ENCODE measurements around the genes TDRD12 and RHPN2.

DNA sequence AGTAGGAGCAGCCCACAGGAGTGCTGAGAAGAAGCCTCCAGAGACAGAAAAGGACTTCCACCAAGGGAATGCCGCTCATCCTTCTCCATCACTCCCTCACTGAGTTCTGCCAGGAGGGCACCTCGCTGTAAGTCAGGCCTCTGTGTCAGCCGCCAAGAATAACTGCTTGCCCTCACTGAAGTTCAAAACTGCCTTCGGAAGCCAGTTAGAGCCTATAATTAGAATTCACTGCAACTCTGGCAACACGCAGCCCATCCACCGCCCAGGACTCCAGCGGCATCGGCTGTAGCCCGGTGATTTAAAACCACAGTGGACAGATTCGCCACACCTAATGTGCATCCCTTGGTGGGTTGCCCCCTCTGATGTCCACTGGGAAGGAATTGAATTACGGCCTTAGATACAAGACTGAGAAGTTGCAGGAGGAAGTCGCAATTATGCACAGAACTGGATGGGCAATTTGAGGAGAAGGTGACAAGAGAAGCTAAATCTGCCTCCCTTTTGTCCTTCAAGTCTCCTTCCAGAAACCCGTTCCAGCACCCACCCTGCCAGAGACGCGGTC, 281.7 kb upstream of the ZNF507 start:
- PRO-cap, result no peak

DNA sequence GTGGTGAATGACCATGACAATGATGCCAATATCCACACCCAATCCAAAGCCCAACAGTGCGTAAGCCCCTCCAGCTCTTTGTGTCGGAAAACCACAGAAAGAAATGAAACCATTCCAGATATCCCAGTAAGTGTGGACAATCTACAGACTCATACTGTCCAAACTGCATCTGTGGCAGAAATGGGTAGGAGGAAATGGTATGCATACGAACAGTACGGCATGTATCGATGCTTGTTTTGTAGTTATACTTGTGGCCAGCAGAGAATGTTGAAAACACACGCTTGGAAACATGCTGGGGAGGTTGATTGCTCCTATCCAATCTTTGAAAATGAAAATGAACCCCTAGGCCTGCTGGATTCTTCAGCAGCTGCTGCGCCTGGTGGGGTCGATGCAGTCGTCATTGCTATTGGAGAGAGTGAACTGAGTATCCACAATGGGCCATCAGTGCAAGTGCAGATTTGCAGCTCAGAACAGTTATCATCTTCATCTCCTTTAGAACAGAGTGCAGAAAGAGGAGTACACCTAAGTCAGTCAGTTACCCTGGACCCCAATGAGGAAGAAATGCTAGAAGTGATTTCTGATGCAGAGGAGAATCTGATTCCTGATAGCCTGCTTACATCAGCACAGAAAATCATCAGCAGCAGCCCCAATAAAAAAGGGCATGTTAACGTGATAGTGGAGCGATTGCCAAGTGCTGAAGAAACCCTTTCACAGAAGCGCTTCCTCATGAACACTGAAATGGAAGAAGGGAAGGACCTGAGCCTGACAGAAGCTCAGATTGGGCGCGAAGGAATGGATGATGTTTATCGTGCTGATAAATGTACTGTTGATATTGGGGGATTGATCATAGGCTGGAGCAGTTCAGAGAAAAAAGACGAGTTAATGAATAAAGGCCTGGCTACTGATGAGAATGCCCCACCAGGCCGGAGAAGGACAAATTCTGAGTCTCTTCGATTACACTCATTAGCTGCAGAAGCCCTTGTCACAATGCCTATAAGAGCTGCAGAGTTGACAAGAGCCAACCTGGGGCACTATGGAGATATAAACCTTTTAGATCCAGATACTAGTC, 8.3 kb downstream of the ZNF507 start:
- PRO-cap, result no peak

DNA sequence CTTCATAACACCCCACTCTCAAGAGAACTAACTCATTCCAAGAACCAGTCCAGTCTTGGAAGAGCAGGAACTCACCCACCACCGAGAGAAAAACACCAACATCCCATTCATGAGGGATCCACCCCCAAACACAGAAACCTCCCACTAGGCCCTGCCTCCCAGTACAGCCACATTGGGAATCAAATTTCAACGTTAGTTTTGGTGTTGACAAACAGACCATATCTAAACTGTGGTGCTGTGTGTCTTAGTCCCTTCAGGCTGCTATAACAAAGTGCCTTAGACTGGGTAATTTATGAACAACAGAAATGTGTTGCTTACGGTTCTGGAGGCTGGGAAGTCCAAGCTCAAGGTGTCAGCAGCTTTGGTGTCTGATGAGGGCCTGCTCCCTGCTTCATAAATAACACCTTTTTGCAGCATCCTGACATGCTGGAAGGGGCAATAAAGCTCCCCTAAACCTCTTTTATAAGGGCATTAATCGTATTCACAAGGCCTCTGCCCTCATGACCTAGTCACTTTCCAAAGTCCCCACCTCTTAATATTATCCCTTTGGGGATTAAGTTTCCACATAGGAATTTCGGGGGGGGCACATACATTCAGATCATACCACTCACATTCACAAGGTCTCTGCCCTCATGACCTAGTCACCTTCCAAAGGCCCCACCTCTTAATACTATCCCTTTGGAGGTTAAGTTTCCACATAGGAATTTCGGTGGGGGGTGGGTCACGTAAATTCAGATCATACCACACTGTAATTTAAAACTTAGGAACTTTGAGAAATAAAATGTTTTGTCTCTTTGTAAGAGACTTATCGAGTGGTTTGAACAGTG, 27.4 kb downstream of the ZNF507 start:
- PRO-cap, result no peak

DNA sequence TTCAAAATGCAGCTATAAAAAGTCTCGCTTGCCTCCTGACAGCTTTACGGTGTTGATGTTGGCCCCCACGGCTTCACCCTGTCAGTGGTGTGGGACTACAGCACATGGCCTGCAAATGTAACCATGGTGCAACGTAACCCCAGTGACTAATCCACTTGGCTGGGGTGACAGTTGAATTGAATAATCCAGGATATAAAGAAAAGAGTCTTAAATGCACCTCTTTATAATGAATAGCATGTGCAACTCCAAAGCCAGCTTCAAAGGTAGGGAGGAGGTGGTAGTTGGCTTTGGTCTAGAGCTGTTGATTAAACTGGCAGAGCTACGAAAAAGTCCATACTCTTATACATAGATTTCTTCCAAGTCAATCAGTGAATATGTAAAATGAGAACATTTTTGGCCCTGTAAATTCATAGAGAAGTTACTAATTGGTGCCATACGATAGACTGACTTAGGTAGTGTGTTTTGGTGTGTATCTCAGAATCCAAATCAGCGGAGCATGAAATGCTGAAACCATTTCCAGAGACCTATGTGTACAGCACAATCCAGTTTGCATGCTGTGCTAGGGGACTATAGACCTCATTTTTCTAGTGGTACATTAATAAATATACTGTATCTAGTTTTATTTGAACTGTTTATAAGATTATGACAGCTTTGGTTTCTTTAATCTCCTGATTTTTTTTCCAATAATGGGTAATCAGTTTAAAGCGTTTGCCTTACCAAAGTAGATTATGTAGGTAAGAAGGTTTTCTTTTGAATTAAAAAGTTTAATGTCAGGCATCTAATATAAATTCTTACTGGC, 17.2 kb upstream of the DPY19L3 start:
- PRO-cap, result no peak

- PRO-cap, result no peak
Measured at GRCh38 chr19:32719146-32719964, at the start of gene TDRD12. TSS of gene TDRD12 (plus strand) at chr19:32719767.

DNA sequence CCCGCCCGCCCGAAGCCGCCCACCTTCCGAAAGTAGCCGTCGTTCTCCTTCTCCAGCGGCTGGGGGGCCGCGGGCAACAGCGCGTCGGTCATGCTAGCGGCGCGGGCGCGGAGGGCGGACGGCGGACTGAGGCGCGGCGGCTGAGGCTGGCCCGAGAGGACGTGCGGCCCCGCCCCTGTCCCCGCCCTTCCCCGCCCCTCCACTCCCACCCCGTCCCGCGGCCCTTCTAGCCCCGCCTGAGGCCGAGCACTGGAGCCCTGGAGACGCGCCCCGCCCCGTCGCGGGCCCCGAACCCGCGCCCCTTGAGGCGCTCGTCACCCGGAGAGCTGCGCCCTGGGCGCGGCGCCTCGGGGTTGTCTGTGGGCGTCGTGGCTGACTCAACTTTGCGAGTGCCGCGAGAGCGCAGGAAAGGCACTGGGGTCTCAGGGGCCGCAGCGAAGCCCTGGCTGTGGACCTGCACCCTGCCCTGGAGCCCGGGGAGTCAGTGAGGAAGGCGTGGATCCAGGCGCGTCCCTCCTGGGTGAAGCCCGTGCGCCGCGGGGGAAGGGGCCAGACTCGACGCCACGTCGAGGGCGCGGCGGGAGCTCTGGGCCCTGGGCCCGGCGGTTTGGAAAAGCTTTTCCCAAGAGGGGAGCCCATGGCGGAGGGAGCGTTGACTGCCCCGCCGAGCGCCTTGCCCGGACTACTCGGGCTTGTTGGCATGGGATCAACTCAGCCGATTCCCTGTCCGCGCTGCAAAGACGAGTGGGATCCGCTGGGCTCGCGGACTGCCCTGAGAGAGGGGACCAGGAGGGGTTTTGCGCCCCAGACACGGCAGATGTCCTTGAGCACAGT, at the start of gene RHPN2:
RHPN2 (minus strand) TSS at position 128 of the 834 bp plus-strand sequence.
- PRO-cap, result unidirectional peak, minus-strand start at position 128 of the sequence

- PRO-cap, result no peak
Measured at GRCh38 chr19:33077844-33078635, 2.9 kb upstream of the GPATCH1 start.

DNA sequence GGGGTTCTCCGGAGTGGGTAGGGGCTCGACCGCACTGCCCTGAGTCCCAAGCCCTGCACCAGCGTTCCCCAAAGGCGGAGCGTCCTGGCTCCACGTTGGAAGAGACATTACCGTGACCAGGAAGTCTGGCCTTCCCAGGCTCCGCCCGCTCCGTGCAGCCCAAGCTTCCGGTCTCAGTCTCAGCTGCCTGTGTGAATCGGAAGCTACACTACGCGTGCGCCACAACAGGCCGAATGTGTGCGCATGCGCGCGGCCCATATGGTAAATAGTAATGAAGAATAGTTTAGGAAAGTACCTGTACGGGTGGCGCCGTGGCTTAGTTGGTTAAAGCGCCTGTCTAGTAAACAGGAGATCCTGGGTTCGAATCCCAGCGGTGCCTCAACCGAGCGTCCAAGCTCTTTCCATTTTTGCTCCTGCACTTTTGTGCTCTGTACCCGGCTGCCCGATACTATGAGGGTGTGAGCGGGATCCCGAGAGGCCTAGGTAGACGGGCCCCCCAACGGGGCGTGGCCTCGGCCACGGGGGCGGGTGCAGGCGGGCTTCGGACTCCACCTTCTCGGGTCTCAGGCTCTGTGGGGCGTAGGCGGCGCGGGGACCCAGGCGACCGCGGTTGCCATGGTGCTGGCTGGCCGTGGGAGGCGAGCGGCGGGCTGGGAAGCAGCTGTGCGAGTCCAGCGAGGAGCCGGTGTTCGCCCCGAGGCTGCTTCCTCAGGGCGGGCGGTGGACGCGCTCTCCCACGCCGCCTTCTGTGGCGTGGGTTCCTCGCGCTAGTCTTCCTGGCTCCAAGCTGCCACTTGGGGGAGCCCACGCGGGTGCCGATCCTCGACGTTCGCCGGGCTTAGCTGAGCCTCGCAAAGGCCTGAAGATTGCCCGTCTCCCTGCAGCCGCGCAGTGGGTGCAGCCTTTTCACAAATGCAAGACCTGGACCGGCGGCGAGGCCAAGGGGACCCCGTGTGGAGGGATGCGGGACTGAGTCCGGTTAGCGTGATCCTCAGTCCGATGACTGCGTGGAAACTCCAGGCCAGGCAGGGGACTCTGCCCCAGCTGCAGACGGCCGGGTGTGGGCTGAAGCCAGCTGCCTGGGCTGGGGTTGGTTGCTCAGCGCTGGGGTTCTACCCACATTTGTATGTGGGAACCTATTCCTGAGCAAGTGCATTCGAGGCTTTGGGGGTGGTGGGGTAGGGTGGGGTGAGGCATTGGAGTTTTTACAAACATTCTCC, 17.0 kb upstream of the LRP3 start:
- PRO-cap, result unidirectional peak, minus-strand start at position 175 of the sequence; bidirectional peak, plus-strand start at position 636 of the sequence, minus-strand start at position 452 of the sequence; bidirectional peak, plus-strand start at position 1,047 of the sequence, minus-strand start at position 748 of the sequence

DNA sequence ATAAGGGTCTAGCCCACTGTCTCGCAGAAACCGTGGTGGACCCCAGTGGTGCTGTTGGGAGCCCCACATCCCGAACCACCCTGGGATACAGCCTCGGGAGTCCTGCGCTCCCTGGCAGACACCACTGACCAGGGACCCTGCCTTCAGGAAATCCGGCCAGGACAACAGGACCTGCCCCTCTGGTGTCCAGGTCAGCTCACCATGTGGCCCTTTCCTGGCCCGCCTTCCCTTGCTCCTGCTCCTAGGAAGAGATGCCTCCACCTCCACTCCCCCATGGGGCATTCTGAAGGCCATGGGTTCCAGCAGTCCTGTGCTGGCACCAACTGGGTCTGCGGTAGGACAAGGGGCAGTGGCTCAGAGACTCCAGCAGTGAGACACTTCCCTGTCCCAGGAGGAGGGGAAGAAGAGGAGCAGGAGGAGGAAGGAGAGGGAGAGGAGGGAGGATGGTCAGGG, 22.5 kb upstream of the SLC7A10 start:
- PRO-cap, result no peak

DNA sequence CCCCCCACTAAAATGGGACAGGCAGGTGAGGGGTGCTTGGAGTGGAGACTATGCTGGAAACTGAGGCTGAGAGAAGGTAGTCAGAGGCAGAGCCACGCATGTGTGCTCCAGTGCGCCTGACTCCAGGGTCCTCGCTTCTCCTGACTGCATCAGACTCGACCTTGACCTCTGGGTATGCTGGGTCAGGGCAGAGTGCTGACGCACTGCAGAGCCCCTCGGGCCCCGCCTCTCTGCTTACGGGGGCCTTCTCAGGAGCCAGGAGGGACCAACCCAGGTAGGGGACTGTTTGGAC, 22.8 kb upstream of the SLC7A10 start:
- PRO-cap, result no peak

GRCh38 chr19:33300674-33301293, 1.6 kb downstream of the CEBPA start:
- PRO-cap, result no peak

DNA sequence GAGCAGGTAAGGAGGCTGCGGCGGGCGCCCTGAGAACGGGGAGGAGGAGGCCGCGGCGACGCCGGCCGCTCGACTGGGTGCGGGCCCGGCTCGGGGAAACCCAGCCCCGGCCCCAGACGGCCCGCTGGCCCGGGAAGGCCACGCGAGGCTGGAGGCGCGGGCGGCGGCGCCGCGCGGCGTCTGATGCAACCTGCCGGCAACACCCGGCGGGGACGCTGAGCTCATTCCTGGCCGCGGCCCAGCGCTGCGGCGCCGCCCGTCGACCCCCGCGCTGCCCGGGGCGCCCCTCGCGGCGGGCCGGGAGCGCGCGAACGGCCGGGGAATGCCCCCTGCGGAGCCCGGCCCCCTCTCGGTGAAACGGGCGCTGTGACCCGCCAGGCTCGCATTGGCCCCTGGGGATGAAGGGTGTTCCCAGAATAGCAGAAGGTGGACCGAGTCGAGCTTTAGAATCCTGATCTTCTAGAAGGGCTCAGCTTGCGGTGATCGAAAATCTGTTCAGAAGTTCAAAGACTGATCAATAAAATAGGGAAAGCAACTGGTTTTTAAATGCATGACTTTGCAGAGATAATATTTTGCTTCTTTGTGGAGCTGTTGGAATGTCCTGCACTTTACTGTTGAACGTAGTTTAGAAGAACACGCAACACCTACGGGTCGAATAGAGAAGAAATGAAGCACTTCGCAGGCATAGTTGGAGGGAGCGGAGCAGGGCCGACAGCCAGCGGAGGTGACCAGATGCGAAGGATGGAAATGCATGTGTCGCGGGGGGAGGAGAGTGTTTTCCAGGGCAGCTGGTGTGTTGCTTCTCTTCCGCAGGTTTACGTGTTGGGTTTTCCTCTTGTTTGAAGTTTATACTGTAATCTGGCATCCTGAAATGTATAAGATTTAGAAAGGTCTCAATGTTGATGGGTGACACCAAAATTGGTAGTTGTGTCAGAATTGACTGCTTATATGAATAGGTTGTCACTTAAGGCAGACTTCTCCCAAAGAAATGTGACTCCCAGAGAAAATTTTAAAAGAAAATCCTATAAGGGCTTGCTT, 700 bp downstream of the CEBPG start:
- PRO-cap, result no peak

GRCh38 chr19:33374943-33375546, 1.5 kb downstream of the CEBPG start:
- PRO-cap, result no peak

DNA sequence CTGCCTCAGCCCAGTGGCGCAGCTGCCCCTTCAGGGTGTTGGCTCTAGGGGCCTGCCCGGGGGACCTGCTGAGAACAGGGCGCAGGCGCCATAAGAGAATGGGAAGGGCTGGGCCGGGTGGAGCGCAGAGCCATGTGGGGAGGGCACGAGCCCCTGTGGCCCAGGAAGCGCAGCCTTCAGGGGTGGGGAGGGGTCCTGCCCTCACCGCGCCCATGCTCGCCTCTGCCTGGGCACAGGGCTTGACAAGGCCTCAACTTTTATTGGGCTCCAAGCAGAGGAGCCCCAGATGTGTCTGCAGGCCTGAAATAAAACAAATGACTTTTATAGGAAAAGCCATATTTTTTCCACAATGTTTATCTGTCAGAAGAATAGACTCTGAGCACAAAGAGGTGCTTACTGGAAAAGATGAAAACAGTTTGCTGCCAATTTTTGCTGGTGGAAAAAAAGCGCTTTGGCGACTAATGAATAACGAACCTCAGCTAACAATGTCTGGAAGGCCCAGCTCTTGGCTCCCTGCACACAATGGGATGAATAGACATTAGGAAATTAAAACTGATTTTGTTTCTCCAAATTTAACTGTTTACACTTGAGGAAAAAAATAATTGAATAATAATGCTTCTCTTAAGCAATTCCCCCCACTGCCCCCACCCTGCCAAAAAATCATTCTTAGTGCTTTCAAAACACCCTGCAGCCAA, 16.4 kb downstream of the CEBPG start:
- PRO-cap, result no peak

DNA sequence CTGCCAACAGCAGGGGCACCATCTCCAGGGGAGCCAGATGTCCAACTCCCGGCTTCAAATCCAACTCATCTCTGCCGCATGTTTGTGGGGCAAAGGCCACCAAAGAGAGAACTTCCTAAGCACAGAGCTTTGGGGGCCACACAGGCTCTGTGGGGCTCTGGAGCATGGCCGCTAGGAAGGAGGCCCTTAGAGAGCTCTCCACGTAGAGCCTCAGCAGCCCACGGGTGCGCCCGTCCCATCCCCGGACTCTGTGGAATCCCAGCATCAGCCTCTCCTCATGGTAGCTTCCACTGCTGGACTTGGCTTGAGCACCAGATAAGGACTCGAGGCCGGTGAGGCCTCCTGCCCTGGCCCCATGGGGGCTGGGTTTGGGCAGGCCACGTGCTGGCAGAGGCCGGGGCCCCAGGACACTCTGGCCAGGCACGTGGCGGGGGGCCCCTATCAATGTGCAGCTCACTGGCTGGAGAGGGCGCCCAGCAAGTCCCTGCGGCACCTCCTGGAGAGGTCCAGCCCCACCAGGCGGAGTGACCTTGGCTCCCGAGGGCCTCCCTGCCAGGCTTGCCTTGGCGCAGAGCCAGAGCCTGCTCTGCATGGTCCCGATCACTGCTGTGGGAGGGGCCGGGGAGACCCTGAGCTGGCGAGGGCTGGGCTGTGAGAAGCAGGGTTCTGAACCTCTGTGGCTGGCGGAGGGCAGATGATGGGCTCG, 18.8 kb downstream of the CEBPG start:
- PRO-cap, result no peak

DNA sequence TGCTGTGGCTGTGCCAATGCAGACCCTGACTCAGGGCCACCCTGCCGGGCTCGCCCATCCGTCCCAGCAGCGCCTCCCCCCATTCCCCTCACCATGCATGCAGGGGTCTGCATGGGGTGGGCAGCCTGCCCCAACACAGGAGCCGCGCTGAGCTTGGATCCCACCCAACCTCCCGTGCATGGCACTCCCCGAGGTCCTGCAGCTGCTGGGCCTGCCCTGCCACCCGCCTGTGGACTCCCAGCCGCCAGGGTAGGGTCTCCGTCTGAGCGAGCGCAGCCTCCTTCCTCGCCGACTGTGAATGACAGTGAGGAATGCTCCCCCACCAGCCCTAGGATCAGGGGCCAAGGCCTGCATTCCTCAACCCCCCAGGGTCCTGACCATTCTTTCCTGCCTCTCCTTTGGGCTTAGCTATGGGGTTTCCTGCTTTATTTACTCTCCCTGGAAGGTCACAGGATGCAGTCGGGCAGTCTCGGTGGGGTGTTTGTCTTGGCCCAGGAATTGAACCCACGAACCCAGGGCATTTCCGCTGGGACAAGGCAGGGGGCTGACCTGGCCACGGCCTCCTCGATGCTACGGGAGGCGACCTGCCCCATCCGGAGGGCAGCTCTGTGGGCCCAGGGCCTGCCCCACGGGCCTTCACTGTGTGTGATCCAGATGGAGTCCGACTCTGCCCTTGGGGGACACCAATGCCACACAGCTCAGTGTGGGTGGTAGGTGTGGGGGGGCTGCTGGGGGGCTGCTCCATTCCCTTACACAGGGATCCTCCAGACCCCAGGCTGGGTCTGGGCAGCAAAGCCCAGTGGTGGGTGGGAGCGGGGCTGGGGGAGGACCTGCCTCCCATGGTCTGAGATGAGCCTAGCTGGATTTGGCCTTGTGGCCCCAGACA, 23.6 kb downstream of the CEBPG start:
- PRO-cap, result no peak

DNA sequence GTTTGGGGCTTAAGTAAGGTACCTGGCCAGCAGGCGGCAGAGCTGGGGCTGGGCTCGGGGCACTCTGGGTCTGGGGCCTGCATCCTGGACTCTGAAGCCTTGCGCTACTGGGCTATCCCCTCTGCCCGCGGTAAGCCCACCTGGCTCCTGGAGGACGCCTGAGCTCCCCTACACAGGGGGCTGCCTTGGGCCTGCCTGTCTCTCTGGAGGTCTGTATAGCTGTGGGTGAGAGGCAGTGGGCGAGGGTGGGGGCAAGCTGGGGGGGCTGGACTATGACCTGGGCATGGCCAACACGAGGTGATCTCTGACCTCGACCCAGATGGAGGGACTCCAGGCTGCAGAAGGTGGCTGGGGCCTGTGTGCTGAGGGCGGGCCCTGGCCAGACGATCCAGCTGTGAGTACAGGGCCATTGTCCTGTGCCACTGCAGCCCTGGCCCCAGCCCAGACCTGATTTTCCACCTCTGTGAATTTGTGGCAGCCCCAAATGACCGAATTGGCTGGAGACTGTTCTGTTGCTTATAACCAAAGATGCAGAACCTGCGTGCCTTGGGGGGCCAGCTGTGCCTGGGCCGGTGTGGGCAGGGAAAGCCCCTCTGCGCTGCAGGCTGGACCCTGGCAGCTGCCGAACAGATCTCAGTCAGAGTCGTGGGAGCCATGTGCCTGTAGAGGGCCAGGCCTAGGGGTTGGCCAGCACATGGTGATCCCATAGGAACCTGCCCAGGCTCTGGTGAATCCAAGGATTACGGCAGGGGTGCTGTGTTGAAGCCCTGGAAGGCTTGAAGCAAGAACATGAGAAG, 26.6 kb downstream of the CEBPG start:
- PRO-cap, result no peak

DNA sequence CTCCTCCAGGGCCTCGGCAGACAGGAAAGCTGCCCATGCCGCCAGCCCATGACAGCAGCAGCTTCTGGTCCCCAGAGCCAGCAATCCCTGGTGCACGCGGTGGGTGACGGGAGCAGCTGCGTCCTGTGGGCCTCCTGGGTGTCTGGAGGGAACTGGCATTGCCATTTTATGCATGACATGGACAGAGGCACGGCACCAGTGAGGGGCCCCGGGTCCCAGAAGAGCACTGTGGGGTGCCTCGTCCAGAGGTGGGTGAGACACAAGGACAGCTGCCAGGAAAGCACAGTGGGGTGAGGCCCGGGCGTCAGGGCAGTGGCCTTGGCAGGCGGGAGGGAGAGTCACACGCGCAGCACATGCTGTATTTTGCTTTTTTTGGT, 32.3 kb downstream of the CEBPG start:
- PRO-cap, result no peak

- PRO-cap, result no peak
Measured at GRCh38 chr19:33507281-33508097, 14.1 kb downstream of the PEPD start.

DNA sequence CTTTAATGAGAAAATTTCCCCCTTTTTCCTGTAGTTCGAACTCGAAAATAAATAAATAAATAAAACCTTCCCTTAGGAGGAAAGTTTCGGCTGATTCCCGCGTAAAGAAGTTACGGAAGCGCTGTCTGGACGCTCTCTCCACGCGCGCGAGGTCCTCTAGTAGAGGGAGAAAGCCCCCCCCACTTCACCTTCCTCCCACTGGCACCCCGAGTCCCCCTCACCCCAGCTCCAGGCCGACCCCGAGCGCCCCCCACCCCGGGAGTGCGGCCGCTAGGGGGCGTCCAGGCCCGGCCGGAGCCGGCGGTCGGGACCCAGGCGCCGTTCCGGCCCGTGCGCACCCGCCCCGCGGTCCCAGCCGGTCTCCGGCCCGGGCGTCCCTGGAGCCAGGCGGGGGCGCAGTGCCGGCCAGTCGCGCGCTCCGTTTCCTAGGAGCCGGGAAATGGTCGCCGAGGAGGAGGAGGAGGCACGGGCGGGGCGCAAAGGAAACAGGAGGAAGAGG, 1.4 kb upstream of the KCTD15 start:
- PRO-cap, result bidirectional peak, plus-strand start outside the sequence, minus-strand start at position 424 of the sequence

Measured in ascending aorta (tissue), 1 donor.